ENCODE data around the gene MFSD13A.

DNA sequence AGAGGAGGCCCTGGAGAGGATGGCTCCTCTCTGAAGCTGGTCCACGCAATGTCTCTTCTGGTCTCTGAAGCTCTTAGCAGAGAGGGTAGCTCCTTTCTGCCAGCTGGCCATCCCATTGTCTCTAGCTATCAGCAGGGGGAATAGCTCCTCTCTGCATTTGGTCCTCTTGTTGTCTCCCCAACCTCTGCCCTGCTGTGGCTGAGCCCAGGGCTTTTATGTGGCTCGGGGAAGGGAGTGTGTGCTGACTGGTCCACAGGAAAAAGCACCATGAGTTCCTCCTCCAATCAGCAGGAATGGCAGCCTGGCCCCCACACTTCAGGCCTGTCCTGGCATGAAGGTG lies 36.0 kb downstream of the NOLC1 start:
- PRO-cap, result no peak

GRCh38 chr10:102311859-102312416 lies 66.6 kb downstream of the GBF1 start:
- PRO-cap, result no peak

GRCh38 chr10:102397175-102397878 lies 1.8 kb downstream of the NFKB2 start:
- PRO-cap, result no peak

DNA sequence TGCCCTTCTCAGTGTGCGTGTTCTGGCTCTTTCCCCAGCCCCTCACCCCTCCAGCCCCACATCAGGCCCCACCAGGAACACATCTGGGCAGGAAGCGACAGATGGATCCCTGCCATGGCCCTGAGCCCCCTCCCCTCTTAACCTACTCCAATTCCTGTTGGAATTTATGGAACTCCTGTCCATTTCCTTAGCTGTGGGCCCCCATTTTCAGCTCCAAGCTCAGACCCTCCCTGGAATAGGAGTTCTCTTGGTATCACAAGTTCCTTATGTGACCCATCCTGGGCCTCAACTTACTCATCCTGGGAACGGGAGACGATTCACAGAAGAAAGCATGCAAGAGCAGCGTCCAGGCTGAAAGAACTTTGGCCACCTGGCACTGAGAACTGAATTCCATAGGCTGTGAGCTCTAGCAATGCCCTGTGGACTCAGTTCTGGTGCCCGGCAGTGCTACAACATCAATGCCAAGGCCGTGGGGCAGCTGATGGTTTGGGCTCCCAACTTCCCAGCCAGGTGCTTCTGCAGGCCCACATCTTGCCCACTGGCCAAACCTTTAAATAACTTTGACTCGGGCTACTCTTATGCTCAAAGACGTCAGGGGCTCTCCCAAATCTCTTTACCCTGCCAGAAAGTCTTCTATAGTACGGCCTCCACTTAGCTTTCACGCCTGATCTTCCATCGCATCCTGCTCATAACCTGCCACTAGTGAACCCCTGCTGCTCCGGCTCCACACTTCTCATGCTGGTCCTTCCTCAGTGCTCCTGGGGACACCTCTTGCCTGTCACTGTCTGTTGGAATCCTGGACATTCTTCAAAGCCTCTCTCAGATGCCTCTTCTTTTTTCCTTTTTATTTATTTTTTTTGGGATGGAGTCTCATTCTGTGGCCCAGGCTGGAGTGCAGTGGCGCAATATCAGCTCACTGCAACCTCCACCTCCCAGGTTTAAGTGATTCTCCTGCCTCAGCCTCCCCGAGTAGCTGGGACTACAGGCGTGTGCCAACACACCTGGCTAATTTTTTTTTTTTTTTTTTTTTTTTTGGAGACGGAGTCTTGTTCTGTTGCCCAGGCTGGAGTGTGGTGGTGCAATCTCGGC lies 4.1 kb upstream of the CUEDC2 start:
- PRO-cap, result no peak

GRCh38 chr10:102460483-102461632 lies at the start of gene MFSD13A:
Gene MFSD13A, plus strand, starts transcription at chr10:102461395.
- PRO-cap, result no peak

- PRO-cap, result no peak
Measured at GRCh38 chr10:102473305-102473888, 12.2 kb downstream of the MFSD13A start.

DNA sequence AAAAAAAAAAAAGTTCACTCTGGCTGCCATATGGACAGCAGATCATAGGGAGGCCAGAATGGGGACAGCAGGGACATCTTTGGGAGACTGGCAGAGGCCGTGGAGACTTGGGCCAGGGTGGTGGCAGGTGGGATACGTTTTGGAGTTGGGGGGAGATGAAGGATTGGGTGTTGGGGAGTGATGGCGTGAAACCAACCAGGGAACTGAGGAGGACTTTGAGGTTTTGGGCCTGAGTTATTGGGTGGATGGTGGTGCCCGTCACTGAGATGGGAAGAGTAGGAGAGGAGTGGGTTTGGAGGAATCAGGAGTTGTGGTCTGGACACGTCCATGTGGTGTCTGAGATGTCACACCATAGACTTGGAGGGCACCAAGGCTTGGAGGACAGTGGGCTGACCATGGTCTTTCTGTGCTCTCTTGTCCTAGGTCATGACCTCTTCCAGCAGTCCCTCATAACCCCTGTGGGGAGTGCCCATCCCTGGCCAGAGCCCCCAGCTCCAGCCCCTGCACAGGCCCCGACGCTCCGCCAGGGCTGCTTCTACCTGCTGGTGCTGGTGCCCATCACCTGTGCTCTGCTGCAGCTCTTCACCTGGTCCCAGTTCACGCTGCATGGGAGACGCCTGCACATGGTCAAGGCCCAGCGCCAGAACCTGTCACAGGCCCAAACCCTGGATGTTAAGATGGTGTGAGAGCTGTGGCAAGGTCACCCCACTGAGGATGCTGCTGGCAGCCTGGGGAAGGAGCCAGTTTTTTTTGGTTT lies 14.3 kb downstream of the MFSD13A start:
- PRO-cap, result no peak

GRCh38 chr10:102479790-102480468 lies 18.7 kb downstream of the MFSD13A start:
- PRO-cap, result no peak

GRCh38 chr10:102627175-102628302 lies 16.7 kb upstream of the TRIM8 start:
- PRO-cap, result no peak

GRCh38 chr10:102649712-102650471 lies 5.6 kb downstream of the TRIM8 start:
- PRO-cap, result no peak

DNA sequence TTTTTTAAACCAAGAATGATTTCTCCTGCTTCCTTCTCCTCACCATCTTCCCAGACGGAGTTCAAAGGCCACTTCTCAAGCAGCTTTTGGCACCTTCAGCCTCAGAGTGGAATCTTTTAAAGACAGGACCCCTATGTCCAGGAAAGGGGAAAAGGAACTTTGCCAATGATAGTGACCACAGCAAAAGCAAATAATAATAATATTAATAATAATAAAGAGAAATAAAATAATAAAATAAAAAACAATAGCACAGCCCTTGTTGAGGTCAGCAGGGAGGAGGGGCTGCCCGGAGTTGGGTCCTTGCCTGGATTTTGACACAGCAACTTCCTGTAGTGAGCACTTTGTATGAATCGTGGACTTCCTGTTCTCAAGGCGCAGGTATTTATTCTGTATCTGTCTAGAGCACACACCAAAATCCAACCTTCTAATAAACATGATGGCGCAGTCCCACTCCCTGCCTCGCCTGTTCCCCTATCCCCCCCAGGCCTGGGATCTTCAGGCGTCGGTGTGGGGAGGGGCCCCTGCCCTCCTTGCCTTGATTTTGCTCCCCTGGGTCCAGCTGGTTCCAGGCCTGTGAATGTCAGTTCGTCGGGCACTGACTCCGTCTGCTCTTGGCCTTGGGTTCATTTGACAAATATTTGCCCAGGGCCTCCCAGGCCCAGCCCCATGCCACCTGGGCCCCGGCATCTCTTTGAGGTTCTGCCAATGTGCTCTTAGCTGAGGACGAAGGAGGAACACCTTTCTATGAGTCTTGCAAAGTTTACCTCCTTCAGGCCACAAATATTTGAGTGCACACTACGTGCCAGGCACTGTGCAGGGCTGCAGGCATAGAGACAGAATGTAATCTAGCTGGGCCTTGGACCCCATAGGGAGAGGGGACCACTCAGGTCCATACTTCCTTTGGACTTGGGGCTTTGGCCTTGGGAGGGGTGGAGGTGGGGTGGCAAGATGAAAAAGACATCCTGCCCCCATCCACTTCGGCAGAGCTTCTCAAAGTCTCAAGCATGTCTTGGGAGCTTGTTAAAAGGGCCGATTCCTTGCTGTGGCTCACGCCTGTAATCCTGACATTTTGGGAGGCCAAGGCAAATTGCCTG lies 13.9 kb downstream of the TRIM8 start:
- PRO-cap, result no peak

DNA sequence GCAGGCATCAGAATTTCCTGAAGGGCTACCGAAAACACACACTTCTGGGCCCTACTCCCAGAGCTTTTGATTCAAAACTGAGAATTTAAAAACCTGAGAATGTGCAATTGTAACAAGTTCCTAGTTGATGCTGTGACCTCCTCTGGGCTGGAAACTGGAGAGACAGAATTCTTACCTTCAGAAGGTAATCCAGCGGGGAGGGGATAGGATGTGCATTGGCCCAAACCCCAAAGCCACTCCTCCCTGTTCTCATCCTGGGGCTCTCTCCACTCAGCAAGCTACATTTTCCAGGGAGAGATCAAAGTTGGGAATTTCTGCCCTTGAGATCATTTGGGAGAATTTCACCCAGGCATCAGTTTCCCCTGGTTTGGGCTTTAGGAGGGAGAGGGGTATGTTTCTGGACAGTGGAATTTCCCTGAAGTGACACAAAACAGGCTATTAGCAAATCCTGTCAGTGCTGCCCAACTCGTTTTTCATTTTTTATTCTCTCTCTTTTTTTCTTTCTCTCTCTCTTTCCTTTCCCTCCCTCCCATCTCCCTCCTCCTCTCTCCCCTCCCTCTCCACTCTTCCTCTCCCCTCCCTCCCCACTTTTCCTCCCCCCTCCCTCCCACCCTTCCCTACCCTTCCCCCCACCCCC lies 35.8 kb downstream of the CYP17A1 start:
- PRO-cap, result no peak

- PRO-cap, result no peak
Measured at GRCh38 chr10:102856081-102856495, 2.0 kb downstream of the BORCS7 start.

DNA sequence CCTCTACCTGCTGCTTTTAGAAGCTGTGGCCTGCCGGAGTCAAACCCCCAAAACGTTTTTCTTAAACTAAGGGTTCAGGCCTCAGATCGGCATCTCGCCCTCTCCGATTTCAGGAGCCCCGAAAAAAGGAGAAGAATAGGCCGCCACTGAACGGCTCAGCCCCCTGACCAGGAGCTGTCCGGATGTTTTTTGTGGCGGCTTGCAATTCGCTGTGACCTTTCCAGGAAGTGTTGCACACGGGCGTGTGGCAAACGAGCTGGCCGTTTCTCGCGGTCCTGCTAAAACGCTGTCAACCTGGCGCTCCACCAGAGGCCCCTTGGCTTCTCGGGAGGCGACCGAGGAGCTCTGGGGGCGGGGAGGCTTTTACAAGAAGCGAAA lies 684 bp downstream of the NT5C2 start:
- PRO-cap, result bidirectional peak, plus-strand start at position 308 of the sequence, minus-strand start at position 232 of the sequence

DNA sequence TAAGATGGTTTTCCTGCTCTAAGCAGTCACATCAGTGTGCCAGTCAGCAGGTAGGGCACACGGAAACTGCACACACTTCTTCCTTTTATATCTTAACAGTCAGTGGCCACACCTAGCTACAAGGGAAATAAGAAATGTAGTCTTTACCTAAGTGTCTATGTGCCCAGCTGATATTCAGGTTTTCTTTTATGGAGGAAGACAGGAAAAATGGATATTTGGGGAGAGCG lies 6.5 kb downstream of the TAF5 start:
- PRO-cap, result no peak

DNA sequence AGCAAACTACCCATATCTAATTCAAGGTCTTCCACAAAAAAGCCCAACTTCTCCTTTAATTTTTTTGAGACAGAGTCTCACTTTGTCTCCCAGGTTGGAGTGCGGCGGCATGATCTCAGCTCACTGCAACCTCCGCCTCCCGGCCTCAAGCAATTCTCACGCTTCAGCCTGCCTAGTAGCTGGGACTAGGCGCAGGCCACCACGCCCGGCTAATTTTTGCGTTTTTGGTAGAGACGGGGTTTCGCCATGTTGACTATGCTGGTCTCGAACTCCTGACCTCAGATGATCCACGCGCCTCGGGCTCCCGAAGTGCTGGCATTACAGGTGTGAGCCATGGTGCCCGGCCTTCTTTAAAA lies 940 bp downstream of the PDCD11 start:
- PRO-cap, result no peak

DNA sequence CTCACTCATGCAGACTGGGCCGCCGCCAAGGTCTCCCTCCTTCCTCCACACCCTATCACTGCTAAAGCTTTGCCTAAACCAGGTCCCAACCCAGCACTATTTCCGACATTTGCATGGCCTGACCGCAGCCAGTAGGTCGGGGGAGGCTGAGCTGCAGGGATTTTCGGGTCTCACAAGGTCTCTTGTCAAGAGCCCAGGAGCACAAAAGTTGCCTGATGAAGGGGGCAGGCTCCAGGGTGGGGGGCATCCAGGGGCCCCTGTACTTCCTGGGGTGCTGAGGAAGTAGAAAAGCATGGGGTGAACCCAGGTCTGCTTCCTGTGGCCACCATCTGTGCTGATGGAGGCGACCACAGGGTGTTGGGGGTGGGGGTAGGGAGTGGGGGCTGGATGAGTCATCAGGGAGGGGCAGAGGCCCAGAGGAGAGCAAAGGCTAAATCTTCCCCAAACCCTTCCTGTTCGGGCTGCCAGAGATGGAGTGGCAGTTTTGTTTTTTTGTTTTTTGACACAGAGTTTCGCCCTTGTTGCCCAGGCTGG lies 7.8 kb downstream of the CALHM3 start:
- PRO-cap, result bidirectional peak, plus-strand start at position 131 of the sequence, minus-strand start at position 63 of the sequence

GRCh38 chr10:103556235-103556959 lies 62.9 kb downstream of the NEURL1 start:
- PRO-cap, result no peak

DNA sequence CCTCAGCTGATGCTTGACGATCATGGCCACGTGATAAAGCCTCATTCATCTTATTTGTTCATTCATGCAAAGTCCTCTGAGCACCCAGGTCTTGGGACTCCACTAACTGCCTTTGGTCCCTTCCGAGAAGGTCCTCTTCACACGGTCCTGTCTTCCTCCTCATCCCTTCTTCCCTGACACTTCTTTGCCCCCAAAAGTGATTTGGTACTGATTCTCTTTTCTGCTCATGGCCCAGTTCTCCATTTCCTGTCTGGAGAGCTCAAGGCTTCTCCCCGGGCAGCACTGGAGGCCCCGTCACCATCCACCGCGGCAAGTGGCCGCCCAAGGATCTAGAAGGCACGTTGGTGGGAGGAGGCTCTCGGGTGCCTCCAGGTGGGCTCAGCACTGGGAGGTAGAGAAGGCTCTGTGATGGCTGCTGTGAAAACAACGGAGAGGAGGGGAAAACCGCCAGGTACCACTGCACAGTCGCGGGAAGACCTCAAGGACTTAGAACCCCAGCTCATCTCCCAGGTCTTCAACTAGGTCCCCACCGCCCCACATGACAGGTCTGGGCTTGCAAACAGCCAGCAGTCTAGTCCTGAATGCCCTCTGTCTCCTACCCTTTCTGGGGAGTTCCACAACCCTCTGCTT lies 134.4 kb downstream of the NEURL1 start:
- PRO-cap, result no peak

GRCh38 chr10:103656024-103656448 lies 162.5 kb downstream of the NEURL1 start:
- PRO-cap, result no peak

Data from SP-49 (cell line).